ENCODE measurements around the gene ABHD8.

GRCh38 chr19:16083433-16083877 is 7.2 kb downstream of the TPM4 start:
- PRO-cap: no peak

- PRO-cap: no peak
Measured at GRCh38 chr19:16349716-16350272, 25.2 kb downstream of the KLF2 start.

DNA sequence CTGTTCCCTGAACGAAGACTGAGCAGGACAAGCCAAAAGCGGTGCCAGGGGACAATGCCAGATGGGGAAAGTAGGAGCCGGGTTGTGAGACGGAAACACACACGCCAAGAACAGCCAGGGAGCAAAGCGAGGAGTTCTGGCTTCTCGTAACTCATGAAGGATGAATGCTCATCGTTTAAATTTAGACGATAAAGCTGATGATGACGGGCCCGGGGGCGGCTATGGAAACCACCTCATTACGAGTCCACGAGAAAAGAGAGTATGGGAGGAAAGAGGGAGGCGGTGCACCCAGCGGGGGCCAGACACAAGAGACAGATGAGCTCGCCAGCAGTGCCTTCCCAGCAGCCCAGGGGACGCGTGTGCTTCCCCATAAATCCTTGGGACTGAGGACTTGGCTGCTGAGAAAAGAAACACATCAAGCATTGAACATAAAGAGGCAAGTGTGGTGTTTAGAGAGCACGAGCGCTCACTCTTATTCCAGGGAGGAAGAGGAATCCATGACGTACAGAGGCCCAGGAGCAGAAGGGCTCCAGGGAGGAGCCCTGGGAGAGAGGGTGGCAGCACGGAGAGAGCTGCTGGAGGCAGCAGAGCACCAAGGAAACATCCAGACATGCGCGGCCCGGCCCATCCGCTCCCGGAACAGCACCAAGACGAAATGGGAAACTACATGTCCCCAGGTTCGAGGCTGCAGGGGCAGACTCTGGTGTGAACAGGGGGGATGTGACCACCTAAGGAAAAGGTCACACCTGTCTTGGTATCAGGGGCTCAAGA is 70.7 kb downstream of the EPS15L1 start:
- PRO-cap: no peak

DNA sequence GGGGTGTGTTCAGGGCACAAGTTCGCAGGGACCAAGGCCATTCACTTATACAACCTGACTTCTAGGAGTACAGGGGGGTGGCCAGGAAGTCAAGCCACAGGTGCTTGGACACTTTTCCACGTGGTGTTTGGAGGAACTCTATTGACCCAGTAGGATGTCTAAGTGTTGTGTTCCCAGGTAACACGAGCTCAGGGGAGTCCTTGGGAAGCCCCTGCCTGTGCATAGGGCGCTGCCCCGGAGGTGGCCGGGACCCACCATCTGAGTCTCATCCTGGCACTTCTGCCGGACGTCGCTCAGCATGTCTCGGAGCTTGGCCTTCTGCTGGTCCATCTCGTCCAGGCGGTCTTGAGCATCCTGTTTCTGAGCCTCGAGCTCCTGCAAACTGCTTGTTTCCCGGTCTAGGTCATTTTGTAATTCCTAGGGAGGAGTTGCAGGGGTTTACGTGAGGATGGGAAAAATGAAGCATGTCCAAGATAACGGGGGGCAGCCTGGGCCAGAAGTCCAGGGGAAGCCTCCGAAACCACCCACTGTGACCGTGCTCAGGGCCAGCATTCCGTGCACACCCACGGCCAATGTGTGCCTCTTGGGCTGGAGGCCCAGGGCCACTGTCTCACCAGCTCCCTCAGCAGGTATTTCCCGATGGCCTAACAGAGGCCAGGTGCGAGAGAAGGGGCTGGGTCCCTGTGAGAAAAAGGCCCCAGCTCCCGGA is 67.3 kb downstream of the EPS15L1 start:
- PRO-cap: no peak

DNA sequence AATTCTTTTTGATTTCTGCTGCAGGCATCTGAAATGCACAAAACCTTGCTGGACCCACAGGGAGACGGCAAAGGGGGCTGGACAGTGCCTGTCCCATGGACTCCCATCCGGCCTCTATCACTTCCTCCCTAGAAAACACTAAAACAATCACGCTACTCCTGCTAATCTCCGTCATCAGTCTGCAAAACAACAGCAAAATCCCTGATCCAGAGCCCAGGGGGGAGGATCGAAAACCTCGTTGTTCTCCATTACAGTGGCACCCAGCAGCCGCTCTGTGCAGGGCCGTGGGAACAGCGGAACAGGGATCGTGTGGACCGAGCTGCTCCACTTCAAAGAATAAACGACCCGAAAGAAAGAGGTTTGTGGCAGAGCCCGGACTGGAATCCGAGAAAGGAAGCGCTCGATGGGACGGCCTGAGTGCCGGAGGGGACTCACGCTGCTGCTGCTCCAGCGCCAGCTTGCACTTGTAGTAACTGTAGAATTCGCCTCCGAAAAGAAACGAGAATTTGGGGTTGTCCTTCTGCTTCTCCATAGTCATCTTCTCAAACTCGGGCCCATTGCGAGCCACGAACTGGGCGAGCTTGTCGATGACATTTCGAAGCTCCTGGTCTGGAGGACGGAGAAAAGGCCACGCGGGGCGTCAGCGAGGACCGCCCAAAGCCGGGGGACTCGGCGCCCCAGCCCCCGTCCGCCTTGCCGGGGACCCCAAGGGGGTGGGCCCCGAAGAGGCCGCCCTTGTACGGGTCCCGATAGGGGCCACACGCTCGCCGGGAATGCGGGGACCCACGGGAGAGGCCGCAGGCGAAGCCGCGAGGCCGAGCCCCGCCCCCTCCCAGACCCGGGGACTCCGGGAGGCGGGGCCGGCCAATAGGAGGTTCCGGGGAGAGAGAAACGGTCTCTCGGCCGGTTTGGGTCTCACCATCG is 540 bp downstream of the CHERP start:
- PRO-cap: no peak

DNA sequence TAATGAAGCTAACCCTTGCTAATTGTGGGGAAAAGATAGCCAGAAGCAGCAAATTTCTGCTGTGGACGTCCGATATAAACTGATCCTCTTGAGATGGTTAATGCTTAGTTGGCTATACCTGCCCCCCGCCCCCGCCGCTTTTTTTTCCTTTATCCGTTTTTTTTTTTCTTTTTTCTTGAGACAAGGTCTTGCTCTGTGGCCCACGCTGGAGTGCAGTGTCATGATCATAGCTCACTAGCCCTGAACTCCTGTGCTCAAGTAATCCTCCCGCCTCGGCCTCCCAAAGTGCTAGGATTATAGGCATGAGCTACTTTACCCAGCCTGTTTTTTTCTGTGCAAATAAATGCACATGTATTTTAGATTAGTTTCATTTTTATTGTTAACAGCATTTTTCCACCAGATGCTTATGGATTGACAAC is 882 bp upstream of the CHERP start:
- PRO-cap: no peak

DNA sequence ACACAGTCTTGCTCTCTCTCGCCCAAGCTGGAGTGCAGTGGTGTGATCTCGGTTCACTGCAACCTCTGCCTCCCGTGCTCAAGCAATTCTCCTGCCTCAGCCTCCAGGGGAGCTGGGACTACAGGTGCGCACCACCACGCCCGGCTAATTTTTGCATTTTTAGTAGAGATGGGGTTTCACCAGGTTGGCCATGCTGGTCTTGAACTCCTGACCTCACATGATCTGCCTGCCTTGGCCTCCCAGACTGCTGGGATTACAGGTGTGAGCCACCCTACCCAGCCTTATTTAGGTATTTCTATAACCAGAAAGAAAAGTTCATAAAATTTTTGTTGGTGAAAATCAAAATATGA is 1.5 kb upstream of the CHERP start:
- PRO-cap: no peak

DNA sequence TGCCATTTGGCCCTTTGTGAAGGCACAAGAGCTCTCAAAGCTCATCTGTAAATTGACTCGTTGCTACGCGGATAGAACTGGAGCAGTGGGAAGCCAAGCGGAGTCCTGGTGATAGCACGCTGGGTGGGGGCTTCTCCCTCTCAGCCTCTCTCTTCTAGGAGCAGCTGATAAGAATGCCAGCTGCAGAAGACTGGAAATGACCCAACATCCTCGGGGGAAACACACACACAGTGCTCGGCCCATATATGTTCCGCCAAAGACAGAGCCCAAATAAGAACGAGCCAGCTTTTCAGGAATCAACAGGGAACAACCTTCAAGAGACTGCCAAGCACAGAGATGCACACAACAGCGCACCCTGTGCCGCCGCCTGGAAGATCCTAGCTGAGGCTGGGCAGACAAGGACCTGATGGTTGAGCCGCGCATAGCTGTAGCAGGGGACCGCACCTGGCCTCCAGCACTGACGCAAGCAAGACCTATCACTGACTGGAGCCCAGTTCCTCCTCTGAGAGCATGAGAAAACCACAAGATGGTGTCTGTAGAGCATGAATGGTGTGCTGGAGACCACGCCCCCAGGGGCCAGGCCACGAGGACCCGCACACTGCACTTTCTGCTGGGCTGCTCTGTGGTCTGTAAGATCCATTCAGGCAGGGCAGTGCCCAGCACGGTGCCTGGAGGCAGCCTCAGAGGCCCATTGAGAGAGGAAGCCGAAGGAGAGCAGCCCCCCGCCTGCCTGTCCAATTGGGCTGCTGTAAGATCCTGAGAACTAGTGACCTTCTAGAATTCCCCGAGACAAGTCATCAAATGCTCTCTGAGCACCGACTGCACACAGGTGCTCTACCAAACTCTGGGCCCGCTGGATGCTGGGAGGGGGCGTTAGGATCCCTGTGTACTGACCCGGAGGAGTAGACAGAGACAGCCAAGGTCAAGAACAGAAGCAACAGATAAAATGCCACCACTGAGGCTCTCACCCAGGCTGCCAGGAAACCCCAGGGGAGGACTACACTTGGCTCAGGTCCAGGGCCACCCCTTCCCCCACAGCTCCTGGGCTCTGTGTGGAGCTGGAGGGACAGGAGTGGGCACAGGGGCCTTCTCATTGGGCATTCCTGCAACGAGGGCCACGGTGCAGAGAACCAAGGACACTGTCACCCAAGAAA is 16.3 kb upstream of the SLC35E1 start:
- PRO-cap: no peak

- PRO-cap: no peak
Measured at GRCh38 chr19:17025934-17026434, 626 bp downstream of the CPAMD8 start.

DNA sequence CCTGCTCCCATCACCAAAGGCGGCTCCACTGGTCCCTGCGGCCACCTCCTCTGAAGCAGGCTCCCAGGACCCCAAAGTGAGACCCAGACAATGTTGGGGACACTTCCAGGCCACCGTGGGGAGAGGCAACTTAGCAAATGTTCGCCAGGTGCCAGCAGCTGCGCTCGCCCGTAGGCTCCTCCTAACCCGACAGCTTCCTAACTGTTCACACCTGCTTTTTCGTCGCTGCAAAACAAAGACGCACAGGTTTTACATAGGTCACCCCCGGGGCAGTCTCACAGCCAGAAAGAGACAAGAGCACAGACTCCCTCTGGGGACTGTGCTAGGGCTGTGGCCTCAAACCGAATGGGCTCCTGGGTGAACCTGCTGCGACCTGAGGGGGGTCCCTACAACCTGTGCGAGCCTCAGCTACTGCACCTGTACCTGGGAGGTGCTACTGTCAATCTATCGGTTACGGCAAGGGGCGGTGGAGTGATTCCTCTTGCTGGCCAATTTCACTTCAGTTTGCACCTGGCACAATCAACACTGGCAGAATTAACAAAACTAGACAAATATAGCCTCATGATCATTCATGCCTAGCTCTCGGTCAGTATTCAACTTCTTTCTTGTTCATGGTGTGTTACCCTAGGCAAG is 871 bp downstream of the HAUS8 start:
- PRO-cap: no peak

- PRO-cap: no peak
Measured at GRCh38 chr19:17079546-17080739, 4.4 kb downstream of the MYO9B start.

DNA sequence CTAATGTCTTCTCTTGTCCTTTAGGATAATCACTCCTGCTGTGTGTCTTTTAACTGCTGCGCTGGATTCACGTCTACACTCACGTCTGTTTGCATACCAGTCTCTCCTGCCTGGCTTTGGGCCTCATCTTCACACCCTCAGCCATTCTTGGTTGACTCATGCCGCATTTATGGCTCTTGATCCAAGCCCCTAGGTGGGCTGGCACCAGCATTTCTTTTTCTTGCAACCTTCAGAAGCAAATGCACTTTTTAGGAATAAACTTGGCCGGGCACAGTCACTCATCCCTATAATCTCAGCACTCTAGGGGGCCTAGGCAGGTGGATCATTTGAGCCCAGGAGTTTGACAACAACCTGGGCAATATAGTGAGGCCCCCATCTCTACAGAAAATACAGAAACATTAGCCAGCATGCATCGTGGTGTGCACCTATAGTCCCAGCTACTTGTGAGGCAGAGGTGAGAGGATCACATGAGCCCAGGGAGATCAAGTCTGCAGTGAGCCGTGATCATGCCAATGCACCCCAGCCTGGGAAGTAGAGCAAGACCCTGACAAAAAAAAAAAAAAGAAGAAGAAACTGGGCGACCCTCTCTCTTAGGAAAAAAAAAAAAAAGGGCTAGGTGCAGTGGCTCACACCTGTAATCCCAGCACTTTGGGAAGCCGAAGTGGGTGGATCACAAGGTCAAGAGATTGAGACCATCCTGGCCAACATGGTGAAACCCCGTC is 23.0 kb downstream of the MYO9B start:
- PRO-cap: no peak

GRCh38 chr19:17112322-17113169 is 37.0 kb downstream of the MYO9B start:
- PRO-cap: no peak

GRCh38 chr19:17149615-17150025 is 65.5 kb upstream of the USE1 start:
- PRO-cap: no peak

DNA sequence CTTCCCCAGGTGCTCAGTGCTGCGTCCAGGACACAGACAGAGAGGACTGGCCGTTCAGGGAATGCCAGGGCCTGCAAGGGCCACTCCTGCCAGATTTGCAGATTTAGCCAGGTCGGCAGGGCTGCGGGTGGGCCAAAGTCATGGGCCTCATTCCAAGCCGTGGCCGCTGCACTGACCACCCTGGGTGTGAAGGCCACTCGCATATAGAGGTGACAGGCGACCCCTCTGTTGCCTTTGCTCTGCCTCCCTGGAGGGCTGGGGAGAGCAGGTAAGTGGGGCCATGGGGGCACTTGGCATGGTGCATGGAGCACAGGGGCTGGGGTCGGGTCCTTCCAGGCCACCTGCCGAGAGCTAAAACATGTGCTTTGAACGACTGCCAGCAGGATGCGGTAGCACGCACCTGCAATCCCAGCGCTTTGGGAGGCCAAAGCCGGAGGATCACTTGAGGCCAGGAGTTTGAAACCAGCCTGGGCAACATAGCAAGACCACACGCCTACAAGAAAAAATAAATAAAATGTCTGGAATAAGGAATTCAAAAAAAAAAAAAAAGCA is 37.1 kb upstream of the USE1 start:
- PRO-cap: no peak

DNA sequence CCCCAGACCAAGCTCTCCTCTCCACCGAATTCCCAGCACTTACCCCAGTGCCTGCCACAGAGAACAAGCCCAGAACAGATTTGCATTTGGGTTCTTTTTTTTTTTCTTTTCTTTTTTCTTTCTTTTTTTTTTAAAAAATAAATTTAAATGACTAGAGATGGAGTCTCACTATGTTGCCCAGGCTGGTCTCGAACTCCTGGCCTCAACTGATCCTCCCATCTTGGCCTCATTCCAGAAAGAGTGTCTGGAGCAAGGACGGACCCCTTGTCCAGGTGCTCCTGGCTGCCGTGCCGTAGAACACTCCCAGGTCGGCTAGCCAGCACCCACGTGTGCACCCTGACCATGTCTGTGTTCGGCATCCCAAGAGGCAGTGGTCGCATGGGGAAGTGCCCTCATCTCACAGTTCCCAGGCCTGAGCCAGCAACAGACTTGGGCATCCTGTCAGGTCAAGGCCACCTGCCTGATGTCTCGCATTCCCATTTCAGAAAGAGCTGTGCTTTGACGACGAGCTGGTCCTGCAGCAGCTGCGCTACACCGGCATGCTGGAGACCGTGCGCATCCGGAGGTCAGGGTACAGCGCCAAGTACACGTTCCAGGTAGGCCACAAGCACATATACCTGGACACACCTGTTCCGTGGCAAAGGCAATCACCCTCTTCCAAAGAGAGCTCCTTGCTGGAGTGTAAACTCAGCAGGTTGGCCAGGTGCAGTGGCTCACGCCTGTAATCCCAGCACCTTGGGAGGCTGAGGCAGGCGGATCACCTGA is 27.5 kb upstream of the USE1 start:
- PRO-cap: no peak

- PRO-cap: no peak
Measured at GRCh38 chr19:17246954-17247138, 1.1 kb upstream of the NR2F6 start.

- PRO-cap: bidirectional peak, plus-strand start at chr19:17303602, minus-strand start at chr19:17303425
Measured at GRCh38 chr19:17302941-17303898, at the start of gene ABHD8. ABHD8 (minus strand) TSS chr19:17303425.

DNA sequence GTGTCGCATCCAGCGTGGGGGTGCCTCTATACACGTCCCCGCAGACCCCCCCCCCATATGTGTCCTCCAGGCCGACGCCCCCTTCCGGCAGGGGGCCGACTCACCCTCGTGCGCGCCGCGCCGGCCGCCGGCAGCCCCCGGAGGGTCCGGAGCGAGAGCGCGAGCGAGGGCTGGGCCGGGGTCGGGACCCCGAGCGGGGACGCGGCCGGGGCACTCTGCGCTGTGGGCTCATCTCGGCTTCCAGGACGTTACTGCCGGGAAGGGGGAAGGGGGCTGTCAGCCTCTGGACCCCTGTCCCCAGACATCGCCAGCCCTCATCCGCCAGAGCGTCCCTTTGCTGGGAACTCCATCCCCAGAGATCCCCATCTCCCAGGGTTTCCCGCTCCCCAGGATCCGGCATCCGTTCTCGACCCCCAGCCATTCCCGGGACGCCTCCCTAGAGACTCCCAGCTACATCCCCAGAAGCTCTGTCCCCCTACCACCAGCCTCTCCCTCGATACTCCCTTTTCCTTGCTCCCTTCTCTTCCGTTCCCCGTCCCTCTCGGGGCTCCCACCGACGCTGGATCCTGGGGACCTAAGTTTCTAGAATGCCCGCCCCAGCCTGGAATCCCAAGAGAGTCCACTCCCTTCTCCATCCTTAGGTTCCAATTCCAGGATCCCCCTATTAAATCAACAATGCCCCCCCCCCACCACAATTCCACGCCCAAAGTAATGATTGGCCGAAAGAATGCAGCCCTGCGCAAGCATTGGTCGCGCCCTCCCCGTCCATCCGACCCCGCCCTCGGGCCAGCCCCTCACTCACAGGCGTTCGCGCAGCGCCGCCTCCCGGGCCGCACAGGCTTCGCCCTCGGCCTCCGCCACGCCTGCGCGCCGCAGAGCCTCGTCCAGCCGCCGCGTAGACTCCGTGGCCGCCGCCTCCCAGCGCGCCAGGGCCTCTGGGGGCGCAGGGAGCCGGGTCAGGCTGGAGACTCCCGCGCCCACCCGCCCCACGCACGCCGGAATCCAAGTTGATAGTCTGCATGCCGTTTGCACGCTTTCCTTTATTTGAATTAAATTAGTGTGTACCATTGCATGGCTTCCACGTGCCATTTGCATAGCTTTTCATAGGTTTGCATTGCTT is 3.2 kb downstream of the CCDC194 start:
- PRO-cap: no peak

DNA sequence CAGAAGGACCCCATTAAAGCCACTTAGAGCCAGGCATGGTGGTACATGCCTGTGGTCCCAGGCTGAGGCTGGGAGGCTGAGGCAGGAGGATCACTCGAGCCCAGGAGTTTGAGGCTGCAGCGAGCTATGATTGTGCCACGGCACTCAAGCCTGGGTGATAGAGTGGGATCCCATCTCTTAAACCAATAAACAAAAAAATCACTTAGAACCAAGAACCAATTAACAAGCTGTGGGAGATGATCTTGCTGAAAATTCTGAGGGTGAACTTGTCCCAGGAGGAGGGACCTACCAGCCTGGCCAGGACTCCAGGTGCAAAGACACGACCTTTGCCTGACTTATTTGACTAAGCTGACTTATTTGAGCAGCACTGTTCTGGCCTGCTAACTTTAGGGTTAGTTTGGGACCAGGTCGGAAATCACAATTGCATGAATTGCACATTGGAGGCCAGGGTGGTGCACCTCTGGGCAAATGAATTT is 1.2 kb upstream of the BST2 start:
- PRO-cap: no peak